Natural killer cell (primary cell): ENCODE data around the gene ZC3H18.

DNA sequence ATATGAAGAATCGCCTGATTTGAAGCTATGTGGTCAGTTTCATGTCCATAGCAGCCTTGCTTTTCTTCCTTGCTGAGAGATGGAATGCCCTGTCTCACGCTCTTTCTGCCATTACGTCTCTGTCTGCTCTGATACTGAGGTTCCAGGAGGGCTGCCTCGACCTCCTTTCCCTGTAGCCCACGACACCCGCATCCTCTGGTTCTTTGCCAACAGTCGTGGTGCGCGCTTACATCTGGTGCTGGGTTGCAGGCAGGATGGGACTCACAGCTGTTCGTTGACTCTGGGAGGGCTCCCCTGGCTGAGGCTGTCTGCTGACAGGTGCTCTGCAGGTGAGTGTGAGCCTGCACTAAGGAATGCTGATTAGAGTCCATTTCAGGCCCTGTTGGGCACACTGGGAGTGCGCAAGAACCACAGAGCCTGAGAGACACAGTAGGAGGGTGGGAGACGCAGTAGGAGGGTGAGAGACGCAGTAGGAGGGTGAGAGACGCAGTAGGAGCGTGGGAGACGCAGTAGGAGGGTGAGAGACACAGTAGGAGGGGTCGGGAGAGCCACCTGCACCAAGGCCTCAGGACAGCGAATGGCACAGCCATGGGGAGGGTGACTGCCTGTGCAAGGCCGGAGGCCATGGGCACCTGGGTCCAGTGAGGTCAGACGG, 90.4 kb downstream of the BANP start:
- PRO-cap: no peak

DNA sequence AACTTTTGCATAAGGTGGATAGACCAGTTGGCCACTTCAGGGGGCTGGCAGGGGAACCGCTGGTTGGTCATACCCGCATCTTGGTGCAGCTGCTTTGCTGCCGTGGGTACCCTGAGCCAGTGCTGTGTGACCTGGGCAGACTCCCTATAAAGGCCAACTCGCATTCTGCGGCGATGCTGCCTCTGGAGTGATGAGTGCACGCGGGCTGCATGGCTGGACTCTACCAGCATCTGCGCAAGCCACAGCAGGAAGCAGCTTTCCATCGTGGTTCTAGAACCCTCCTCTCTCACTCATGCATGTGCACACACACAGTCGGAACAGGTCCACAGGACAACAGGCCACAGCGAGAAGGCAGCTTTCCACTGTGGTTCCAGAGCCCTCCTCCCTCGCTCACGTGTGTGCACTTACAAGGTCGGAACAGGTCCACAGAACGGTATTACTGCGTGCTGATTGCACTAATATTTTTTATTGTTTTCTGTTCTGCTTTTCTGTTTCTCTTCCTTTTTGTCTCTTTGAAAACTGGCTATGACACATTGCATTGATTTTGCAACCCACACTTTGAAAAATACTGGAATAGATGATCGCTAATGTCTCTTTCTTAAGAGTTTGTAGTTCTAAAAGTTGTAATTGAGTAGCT, 92.9 kb downstream of the BANP start:
- PRO-cap: no peak

GRCh38 chr16:88224504-88224818, 158.3 kb upstream of the ZNF469 start:
- PRO-cap: no peak

DNA sequence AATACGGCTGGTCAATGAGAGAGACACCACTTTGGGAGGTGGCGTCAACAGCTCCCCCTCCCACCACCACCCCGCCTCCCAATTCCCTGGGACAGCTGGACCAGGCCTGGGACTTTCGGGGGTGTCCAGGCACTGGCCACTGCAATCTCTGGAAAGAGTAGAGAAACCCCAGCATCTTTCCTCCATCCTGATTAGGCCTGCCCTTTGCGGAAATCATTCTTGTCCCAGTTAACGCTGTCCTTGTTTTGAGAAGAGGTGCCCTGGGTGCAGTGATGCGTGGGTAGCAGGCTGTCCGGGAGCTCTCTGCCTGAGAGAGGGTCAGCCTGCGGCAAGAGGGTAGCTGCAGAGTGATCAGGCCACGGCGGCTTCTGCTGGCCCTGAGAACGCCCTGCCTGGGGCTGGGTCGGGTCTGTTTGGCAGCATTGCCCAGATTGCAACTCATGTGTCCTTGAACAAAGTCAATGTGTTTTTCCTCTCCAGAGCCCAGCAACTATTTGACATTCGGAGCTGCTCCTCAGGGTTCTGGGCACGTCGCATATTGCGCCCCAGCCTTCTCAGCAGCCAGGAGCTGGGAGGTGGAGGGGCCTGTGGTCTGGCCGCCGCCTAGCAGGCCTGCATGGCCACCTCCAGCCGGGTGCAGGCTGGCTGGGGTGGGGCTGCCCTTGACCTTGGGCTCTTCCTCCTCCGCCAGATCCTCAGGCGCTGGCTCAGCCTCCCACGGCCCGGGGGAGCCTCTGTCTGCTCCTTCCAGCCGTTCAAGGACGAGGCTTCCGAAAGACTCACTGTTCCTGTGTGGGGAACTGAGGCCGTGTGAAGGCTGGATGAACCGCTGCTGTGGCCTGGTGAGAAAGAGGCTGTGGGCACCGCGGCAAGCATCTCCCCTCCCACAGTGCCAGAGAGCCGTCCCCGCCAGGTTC, 150.2 kb upstream of the ZNF469 start:
- PRO-cap: no peak

- PRO-cap: no peak
Measured at GRCh38 chr16:88245071-88245666, 137.6 kb upstream of the ZNF469 start.

GRCh38 chr16:88268054-88268479, 114.7 kb upstream of the ZNF469 start:
- PRO-cap: no peak

GRCh38 chr16:88428241-88428627, 24.8 kb upstream of the ZFPM1 start:
- PRO-cap: no peak

DNA sequence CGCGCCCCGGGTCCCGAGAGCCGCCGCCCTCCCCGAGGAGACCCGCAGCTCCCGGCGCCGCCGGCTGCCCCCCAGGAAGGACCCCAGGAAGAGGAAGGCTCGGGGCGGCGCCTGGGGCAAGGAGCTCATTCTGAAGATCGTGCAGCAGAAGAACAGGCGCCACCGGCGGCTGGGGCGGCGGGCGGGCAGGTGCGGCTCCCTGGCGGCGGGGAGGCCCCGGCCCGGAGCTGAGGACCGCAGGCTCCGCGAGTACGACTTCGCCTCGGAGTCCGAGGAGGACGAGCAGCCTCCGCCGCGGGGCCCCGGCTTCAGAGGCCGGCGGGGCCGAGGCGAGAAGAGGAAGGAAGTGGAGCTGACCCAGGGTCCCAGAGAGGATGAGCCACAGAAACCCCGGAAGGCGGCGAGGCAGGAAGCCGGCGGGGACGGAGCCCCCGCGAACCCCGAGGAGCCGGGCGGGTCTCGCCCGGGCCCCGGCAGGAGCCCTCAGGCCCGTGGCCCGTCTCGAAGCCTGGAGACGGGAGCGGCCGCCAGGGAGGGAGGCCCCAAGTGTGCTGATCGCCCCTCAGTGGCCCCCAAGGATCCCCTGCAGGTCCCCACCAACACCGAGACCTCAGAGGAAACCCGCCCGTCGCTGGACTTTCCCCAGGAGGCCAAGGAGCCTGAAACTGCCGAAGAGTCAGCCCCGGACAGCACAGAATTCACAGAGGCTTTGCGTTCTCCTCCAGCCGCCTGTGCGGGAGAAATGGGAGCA, 22.4 kb upstream of the ZFPM1 start:
- PRO-cap: bidirectional peak, plus-strand start at position 382 of the sequence, minus-strand start at position 348 of the sequence

DNA sequence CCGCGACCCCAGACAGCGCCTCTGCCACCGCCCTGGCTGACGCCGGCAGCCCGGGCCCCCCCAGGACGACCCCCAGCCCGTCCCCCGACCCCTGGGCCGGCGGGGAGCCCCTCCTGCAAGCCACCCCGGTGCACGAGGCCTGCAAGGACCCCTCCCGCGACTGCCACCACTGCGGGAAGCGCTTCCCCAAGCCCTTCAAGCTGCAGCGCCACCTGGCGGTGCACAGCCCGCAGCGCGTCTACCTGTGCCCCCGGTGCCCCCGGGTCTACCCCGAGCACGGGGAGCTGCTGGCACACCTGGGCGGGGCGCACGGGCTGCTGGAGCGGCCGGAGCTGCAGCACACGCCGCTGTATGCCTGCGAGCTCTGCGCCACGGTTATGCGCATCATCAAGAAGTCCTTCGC, 15.8 kb upstream of the ZFPM1 start:
- PRO-cap: no peak

GRCh38 chr16:88451527-88452454, 1.3 kb upstream of the ZFPM1 start:
- PRO-cap: no peak

DNA sequence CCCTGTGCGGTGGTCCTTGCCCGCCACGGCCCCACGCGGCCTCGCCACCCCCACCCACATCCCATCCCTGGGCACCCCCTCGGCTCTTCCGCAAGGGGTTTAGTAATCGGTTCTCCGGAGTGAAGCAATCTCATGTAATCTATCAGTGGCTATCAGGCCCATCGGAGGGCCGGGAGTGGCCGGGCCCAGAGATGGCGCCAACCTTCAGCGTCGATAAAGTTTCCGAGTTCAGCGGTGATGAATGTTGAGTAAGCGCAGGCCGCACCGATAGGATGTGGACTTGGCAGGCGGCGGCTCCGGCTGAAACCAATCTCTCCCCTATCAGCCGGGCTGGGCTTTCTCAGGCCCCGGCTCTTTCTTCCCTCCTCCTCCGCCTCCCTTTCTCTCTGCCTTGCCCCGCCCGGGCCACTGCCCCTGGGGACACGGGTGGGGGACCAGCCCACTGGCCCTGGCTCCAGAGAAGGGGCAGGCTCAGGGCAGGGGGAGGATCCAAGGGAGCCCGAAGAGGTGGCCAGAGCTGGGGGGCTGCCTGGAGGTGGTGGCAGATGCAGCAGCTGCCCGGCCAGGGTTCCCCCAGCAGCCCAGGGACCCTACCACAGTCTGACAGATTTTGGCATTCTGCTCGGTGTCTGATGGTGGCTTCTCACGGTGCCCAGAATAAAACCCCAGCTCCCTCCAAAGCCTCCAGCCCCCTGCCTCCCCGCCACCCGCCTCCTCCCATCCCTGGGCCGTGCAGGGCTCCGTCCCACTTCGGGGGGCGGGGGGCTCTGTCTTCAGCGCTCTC, 20.9 kb downstream of the ZFPM1 start:
- PRO-cap: no peak

- PRO-cap: no peak
Measured at GRCh38 chr16:88523634-88524425, 46.4 kb upstream of the ZC3H18 start.

- PRO-cap: bidirectional peak, plus-strand start at chr16:88570473, minus-strand start at chr16:88570176; bidirectional peak, plus-strand start at chr16:88570864, minus-strand start at chr16:88570850
Measured at GRCh38 chr16:88569911-88571397, at the start of gene ZC3H18. Gene ZC3H18 (plus strand): TSS chr16:88570403.

GRCh38 chr16:88588608-88589229, 18.5 kb downstream of the ZC3H18 start:
- PRO-cap: no peak

DNA sequence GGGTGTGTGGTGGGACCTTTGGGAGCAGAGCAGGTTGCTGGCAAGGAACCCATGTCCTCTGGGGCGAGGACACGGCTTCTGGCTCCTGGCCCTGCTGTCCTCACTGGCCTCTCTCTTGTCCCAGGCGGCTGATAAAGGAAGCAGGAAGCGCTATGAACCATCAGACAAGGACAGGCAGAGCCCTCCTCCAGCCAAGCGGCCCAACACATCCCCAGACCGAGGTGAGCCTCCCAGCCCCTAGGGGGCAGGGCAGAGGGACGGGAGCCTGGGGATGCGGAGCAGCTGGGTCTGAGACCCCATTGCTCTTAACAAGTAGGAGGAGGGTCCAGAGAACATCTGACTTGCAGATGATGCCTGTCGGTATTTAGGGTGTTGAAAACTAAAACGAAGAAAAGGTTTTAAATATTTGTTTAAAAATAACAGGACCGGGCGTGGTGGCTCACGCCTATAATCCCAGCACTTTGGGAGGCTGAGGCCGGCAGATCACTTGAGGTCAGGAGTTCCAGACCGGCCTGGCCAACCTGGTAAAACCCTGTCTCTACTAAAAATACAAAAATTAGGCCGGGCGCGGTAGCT, 9.7 kb upstream of the IL17C start:
- PRO-cap: no peak

DNA sequence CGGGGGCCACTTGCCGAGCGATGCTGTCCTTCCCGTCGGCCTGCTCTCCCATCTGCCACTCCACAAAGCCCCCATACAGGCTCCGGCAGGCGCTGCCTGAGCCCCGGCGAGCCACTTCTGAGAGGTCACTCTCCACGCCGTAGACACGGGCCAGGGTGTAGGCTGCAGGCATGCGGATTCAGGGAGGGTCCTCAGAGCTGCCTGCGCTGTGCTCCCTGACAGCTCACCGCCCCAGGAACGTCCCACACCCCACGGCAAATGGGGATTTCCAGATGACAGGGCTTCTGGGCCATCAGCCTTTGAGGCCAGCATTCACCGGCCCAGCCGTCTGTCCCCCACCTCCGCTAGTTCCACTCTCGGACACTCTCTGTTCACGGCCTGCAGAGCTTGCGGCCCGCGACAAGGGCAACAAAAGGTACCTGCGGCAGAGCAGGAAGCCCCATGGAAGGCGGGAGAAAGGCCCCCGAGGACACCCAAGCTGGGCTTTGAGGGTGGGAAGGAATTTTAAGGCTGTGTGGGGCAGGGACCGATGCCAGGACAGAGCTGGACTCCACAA, 5.4 kb upstream of the CYBA start:
- PRO-cap: no peak

DNA sequence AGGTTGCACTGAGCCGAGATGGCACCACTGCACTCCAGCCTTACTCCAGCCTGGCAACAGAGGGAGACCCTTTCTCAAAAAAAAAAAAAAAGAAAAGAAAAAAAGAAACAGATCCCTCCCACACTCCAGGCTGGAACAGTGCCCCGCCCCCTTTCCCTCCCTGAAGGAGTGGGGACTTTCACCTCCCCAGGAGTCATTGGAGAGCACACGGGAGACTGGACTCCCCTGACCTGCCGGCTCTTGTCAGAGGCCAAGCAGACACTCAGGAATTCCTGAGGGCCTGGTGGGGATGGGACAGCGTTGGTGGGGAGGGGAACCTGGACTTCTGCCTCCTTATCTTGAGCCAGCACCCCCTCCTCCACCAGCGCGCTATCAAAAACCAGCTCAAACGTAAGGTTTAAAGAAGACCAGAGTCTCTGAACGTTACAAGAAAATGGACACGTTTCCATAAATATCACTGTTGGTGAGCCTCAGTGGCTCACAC, 2.9 kb downstream of the MVD start:
- PRO-cap: no peak

DNA sequence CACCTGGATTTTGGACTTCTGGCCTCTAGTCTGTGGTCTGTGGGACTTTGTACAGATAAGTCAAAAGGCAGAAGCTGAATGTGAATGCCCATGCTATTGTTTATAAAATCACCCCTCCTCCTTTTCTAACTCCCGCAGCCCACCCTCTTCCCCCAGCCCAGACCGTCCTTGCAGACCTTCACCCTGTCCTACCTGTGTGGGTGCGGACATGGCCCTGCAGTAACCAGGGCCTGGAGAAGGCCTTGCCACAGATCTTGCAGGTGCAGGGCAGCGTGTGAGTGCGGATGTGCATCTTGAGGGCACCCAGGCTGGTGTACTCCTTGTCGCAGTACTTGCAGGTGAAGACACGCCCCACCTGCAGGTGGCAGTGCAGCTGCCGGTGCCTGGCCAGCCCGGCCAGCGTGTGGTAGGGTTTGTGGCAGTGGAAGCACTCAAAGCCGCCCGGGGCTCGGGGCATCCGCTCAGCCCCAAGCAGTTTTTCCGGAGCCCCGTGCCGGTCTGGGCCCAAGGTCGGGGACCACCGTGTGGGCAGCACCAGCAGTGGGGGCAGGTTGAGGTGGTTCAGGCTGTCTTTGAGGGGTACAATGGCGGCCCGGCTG, 5.3 kb downstream of the SNAI3 start:
- PRO-cap: no peak

DNA sequence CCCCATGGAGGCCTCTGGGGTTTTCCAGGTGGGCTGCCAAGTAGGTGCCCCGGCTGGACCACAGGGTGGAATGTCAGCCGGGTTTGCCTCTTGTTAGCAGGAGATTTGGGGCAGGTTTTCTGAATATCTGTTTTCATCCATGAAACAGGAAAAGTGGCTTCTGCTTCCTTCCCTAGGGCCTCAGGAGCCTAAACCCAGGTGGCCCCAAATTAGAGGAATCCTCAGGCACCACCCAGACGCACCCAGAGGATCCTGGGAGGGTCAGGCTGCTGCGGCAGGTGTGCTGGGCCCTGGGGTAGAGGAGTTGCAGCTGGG, 6.8 kb upstream of the SNAI3 start:
- PRO-cap: no peak

DNA sequence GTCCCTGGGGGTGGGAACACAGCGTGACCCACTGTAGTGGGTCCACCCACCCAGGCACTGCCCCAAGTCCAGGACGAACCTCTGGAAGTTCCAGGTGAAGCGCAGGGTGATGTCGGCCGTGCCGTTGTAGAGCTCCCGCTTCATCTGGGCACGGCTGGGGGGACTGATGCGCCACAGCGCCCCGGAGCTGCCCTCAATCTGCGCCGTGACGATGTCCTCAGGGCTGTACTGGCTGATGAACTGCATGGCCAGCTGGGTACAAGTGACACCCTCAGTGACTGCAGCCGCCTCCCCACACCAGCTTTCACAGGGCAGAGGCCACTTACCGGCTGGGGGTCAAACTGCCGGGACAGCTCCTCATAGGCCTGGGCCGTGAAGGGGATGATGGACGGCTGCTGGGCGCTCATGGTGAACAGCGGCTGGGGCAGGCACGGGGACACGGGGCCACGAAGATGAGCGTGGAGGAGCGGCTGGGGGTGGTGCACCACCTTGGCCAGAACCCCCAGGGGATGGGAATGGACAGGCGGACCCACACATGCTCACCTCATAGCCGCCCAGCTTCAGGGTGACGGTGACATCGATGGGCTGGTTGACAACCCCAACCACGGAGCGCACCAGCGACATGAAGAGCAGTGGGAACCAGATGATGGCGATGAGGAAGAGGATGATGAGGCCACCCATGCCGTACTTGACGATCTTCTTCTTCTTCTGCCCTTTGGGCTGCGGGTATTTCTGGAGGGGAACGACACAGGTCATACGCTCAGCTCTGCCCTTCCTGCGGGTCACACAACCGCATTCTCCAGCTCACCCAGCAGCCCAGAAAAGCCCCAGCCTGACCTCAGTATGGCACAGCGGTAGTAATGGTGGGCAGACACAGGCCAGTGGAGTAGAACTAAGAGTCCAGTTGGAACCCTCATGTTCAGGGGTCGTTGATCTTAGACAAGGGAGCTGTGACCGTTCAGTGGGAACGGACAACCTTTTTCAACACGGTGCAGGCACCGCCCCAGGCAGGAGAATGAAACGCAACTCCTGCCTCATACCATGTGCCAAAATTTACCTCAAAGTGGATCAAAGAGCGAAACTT, 10.5 kb downstream of the CTU2 start:
- PRO-cap: no peak